Neuron (in vitro differentiated cells): ENCODE measurements around the gene NUDT16L1.

GRCh38 chr16:4253157-4254449 lies 11.7 kb upstream of the SRL start:
- PRO-cap: bidirectional peak, plus-strand start at chr16:4253549, minus-strand start at chr16:4253421; bidirectional peak, plus-strand start at chr16:4253611, minus-strand start at chr16:4253759

GRCh38 chr16:4271528-4272187 lies 1.2 kb downstream of the TFAP4 start:
- PRO-cap: bidirectional peak, plus-strand start at chr16:4271994, minus-strand start at chr16:4271849

DNA sequence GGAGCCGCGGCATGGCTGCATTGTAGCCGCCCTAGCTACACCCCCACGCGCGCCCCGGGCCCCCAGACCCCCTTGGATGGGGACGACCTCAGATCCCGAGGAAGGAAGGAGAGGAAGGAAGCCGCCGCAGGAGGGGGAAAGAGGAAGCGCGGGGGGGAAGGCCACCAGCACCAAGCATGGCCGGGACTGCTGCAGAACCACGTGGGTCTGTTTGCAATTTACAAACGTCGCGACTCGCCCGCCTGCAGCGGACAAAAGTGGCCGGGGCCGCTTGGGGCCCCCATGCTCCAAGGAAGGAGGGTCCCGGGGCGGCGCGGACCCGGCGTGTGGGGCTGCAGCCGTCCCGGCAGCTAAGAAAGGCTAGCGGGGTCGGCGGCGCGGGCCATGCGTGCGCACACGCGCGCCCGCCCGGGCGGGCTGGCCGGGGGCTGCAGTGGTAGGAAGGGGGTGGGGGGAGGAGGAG lies 604 bp downstream of the TFAP4 start:
- PRO-cap: bidirectional peak, plus-strand start at position 221 of the sequence, minus-strand start at position 209 of the sequence; bidirectional peak, plus-strand start at position 298 of the sequence, minus-strand start at position 419 of the sequence

- PRO-cap: unidirectional peak, plus-strand start at chr16:4314172
These were observed 2.0 kb upstream of the GLIS2 start for GRCh38 chr16:4313795-4314267.

DNA sequence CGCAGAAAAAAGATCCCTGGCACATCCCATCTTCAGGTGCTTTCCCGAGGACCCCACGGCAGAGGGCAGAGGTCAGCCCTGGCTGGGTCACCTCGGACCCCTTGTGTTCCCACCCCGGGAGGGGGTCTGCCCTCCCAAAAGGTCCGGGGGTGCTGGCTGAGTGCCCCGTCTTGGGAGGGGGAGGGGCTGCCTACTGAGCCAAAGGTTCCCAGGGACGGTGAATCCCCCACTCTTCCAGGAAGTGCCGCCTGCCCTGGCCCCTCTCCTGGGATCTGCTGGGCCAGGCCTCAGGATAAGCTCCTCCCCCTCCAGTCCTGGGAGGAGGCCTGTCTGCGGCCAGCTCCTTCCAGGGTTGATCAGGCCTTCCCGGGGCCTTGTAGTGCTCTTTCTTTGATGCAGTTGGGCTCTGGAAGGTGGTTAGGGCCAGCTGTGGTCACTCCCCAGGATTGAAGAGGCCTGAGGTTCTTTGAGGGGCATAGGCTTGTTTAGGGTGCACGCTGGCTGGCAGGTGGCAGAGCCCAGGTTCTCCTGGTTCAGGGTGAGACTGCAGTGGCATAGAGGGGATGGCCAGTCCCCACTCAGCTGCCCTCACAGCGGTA lies 8.2 kb downstream of the GLIS2 start:
- PRO-cap: no peak

DNA sequence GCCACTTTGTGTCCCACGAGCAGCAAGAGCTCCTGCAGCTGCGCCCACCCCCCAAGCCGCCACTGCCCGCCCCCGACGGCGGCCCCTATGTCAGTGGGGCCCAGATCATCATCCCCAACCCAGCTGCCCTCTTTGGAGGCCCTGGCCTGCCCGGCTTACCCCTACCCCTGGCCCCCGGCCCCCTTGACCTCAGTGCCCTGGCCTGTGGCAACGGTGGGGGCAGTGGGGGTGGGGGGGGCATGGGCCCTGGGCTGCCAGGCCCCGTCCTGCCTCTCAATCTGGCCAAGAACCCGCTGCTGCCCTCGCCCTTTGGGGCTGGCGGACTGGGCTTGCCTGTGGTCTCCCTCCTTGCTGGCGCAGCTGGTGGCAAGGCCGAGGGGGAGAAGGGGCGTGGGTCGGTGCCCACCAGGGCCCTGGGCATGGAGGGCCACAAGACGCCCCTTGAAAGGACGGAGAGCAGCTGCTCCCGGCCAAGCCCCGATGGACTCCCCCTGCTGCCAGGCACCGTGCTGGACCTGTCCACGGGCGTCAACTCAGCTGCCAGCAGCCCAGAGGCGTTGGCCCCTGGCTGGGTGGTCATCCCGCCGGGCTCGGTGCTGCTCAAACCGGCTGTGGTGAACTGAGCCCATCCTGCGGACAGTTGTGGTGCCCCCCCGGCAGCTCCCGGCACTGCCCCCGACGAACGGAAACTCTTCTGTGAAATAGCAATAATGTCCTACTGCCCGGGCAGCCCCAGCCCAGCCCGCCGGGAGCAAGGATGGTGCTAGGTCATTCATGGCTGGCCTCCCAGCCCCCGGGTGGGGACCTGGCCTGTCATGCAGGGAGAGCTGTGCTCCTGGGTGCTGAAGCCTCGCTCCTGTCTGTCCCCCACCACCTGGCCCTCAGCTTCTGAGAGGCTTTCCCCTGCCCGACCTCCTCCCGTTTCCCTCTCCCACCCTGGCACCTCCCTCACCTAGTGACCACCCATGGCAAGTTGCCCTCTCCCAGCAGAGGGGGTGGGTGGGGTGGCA lies 13.9 kb downstream of the PAM16 start:
- PRO-cap: no peak

DNA sequence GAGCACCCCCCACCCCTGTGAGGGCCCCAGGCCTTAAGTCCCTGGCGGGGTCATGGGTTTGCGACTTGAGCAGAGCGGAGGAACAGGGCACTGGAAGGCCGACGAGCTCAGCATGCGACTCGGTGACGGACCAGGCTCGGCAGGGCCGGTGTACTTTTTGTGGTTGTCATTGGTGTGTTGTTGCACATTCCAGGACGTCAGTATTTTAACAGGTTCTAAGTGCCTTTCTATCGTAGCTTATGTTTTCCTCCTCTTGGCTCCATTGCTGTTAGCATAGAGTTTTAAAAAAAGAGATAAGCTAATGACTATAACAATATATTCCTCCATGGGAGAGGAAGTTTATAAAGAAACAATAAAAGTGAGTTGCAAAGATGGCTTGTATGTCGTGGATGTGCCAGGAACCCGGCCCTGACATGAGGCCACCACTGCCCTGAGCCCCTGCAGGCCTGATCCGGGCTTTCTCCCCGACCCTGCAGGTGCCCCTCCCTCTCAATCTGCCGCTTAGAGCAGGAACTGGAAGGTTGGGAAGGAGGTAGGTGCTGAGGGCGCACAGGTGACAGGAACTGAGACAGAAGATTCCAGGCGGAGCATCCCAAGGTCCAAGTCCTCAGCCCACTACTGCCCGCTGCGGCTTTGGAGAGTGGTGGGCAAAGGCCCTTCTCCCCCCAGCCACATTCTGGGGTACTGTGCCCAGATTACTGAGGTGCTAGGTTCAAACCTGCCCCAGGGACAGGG lies 11.7 kb downstream of the PAM16 start:
- PRO-cap: no peak

GRCh38 chr16:4352151-4353104 lies 1.3 kb upstream of the PAM16 start:
- PRO-cap: no peak

DNA sequence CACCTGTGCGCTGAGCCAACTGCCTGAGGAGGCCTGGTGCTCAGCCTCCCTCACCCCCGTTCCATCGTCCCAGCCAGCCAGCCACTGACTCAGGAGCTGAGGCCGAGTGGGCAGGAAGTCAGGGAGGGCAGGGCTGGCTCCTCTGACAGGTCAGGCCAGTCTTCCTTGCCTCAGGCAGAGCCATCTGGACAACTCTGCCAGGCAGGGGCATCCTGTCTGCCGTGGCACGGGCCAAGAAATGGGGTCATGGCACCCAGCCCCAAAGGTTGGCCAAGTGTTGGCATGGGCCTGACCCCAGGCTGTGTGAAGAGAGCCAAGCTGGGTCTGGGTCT lies 2.7 kb upstream of the VASN start:
- PRO-cap: no peak

DNA sequence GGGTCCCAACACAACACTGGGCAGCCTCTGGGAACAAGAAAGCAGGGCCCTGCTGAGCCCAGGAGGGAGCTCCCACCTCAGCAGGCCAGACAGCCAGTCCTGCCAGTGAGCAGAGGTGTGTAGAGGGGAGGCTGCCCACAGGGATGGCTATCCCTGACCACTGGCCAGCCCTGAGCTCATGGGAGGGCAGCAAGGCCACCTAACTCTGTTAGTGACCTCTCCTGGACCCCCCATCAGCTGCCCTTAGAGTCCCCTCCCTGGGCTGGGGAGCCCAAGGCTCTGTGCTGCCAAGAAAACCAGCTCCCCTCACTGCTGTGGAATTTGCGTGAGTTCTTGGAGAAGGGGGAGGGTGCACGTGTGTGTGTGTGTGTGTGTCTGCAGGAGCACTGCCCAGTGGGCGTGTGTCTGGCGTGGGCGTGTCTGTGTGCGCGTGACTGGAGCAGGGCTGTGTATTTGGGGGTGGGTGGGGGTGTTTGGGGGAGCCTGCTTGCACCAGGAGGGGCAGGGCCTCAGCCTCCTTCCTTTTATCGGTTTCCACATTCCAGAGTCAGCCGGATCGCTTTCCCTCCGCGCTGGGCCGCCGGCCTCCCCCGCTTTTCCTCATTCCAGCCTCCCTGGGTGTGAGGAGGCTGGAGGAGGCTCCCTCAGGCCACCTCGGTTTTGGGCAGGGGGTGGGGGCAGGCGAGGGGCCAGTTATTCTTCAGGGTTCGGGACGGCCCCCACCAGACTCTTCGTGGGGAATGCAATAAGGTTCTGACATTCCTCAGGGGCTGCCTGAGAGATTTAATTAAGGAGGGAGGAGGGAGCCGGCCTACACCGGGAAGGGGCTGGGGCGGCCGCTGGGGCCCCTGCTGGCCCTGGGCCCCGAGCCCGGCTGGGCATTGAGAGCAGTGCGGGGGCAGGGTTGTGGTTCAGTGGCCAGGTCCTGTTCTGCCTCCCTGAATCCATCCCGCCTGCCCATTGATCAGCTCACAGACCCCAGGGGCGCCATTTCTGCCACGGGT lies 2.4 kb downstream of the VASN start:
- PRO-cap: no peak

DNA sequence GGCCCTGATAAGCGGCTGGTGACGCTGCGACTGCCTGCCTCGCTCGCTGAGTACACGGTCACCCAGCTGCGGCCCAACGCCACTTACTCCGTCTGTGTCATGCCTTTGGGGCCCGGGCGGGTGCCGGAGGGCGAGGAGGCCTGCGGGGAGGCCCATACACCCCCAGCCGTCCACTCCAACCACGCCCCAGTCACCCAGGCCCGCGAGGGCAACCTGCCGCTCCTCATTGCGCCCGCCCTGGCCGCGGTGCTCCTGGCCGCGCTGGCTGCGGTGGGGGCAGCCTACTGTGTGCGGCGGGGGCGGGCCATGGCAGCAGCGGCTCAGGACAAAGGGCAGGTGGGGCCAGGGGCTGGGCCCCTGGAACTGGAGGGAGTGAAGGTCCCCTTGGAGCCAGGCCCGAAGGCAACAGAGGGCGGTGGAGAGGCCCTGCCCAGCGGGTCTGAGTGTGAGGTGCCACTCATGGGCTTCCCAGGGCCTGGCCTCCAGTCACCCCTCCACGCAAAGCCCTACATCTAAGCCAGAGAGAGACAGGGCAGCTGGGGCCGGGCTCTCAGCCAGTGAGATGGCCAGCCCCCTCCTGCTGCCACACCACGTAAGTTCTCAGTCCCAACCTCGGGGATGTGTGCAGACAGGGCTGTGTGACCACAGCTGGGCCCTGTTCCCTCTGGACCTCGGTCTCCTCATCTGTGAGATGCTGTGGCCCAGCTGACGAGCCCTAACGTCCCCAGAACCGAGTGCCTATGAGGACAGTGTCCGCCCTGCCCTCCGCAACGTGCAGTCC lies 10.9 kb downstream of the VASN start:
- PRO-cap: no peak

GRCh38 chr16:4399920-4400247 lies 16.5 kb downstream of the CORO7 start:
- PRO-cap: no peak

DNA sequence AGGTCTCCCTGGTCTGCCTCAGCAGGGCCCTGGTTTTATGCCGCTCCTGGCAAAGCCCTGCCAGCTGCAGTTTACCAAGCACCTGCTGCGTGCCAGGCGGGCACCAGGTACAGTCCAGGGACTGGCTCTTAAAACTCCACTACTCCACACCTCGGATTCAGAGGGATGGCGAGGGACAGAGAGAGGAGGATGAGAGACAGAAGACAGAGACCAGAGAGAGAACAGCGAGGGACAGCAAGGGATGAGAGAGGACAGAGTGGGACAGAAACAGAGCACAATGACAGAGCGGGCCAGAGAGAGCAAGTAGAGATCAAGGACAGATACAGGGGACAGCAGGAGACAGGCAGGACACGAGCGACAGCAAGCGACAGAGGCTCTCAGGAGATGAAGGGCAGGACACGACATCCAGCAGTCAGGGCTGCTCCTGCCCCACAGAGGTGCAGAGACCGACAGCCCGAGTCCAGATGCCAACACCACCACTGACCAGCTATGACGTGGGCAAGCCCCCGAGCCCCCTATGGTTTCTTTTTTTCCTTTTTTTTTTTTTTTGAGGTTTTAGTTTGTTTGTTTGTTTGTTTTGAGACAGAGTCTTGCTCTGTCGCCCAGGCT lies 14.9 kb downstream of the CORO7 start:
- PRO-cap: no peak

DNA sequence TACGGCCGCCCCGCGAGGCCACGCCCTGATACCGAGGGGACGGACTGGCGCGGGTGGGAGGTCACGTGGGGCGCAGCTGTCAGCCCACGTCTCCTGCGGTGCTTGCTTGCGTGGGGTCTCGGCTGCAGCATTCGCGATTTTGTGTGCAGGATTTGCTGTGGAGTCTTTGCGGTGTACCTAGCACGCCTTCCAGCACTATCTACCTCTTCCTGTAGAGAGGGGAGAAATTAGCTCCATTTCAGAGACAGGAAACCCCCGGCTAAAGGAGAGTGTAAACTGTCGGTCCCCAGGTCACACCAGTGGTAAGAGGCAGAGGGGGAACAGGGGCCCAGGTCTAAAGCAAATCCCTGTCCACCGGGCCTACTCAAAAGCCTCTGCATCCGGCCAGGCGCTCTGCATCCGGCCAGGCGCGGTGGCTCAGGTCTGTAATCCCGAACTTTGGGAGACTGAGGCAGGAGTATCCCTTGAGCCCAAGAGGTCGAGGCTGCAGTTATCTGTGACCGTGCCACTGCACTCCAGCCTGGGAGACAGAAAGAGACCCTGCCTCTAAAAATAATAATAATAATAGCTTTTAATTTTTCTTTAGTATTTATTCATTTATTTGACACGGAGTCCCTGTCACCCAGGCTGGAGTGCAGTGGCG lies 478 bp upstream of the CORO7 start:
- PRO-cap: bidirectional peak, plus-strand start at position 75 of the sequence, minus-strand start outside the sequence

DNA sequence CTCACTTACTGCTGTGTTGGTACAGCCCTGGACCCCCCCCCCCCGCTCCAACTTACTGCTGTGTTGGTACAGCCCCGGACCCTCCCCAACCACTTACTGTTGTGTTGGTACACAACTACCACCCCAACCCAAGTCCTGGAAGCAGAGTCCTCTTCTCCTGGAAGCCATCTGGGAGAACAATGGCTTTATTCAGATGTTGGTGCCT lies 13.0 kb downstream of the NMRAL1 start:
- PRO-cap: no peak

- PRO-cap: no peak
These were observed 22.8 kb downstream of the CDIP1 start for GRCh38 chr16:4515603-4516302.

DNA sequence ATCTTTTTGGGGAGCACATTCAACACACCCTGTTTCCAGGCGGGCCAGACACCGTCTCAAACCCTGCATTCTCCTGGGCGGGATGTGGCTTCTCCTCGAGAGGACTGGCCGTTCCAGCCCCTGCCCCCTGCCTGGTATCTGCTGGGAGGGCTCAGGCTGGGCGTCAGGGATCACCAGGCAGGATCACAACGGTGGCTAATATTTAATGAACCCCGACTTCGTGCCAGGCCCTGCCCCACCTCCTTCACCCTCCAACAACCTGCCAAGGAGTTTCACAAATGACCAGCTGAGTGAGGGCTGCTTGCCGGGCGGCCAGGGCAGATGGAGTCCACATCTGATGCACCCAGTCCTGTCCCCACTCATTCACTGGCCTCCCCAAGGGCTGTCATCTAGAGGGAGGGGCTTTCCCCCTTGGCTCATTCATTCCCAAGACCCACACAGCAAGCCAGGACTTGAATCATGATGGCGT lies 17.6 kb downstream of the UBALD1 start:
- PRO-cap: no peak

DNA sequence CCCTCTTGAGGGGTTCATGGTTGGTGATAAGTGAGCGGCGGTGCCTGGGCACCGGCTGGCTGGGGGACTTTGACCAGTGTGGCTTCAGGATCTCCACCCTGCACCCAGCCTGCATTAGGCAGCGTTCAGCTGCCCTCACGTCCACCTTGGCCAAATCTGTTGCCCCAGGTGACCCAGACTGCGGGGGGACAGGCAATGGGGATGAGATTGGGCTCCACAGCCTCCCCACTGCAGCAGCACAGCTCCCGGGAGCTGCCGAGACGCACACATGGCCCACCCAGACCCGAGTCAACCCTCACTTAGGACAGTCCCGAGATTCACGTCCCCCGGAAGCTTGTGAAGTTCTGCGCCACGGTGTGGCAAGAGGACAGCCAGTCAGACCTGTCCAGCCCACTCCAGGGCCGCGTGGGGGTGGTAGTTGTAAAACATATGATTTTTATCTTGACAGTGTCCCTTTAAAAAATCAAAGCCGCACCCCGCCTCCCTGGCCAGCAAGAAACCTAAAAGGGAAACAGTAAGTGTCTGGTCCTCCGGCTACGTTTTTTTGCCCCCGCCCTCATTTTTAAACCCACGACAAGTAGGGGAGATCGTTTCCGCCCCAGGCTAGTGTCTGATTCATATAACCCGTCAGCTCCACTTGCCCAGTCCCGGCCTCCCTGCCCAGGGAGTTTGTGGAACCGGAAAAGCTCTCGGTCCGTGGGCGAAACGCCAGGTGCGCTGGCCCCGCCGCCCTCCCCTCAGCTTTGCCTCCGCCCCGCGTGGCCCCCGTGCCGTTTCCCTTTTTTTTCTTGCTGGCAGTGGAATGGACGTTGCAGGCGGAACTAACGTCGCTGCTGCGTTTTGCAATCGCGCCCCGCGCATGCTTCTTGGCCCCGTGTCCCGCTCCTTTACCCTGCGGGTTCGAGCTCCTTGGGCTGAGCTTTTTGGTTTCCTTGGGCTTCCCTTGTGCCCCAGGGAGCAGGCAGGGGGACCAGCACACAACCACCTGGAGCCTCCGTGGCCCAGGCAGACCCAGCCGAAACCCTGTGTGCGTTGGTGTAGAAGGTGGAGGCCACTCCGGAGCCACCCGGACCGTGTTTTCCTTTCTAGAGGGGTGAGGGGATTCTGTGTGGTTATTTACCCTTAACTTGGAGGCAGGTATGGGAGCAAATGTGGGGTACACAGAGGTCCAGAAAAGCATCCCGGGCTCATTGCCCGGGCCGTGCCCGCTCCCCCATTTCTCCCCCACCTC lies 13.4 kb upstream of the NUDT16L1 start:
- PRO-cap: no peak

DNA sequence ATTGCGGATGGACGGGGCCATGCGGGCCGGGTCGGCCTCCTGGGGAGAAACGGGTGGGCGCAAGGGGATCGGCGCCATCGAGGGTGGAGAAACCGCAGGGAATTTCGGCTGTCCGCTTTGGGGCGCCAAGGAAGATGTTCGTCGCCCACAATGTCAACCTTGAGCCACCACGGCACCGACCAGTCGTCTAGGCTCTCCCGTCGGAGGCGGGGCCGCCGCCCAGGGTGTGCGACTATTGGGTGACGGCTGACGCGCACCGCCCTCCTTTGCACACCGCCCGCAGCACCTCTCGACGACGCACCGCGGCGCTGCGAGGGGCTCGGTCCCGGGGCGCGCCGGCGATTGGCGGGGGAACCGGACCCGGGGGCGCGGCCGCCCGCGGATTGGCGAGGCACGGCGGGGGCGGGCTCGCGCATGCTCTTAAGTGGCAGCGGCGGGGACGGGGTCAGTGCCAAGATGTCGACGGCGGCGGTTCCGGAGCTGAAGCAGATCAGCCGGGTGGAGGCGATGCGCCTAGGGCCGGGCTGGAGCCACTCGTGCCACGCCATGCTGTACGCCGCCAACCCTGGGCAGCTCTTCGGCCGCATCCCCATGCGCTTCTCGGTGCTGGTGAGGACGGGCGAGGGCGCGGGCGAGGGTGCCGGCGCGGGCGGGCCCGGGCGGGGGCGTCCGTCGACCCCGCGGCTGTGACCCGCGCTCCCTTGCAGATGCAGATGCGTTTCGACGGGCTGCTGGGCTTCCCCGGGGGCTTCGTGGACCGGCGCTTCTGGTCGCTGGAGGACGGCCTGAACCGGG lies at the start of gene NUDT16L1:
TSS of gene NUDT16L1 (plus strand) at position 292 of the 795 bp plus-strand sequence.
- PRO-cap: bidirectional peak, plus-strand start at position 448 of the sequence, minus-strand start at position 208 of the sequence; bidirectional peak, plus-strand start at position 704 of the sequence, minus-strand start at position 698 of the sequence

GRCh38 chr16:4699145-4699767 lies 5.9 kb downstream of the NUDT16L1 start:
- PRO-cap: no peak